Foreskin fibroblast (primary cell): ENCODE measurements around a stretch of chr22.

DNA sequence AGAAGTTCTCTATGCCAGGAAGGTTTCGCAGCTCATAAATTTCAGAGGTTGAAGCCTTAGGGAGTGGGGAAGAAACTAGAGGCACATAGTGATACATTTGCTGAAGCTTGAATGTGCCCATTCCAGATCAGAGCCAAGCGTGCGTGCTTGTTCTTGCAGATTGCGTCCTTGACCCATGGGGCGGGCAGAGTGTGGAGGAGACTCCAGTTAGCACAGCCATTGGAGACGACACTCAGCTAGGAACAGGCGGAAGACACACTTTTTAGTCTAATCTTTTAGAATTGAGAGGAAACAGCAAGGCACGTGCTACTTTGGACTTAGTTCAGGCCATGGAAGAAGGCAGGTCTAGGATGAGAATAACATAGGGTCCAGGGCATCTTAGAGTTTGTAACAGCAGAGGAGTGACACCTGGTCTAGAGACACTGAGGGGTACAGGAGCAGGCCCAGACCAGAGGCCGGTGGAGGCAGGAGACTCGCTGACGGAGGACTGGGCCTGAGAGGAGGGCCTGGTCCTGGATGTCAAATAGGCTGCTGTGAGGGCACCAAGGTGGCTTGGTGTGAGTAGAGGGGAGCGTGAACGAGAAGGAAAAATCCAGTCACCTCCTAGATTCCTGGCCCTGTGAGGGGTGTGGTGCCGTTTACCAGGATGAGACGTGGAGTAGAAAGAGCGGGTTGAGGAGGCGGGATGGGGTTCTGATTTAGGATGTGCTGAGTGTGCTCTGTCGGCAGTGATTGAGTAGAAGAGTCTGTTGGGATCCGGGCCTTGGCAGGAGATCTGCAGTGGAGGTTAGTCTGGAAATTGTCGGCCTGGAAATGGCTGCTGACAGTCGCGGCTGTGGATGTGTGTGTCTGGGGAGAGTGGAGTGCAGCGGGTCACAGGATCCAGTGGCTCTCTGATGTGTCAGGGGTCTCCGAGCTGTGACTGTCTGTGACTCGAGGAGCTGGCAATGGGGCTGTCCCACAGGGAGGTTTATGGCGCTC is 154.7 kb downstream of the TBC1D22A start:
- RRBS, result no CpG with 5 or more reads among the region's 26 CpGs

GRCh38 chr22:46971176-46971919 is 208.9 kb downstream of the TBC1D22A start:
- RRBS, result 84% methylated on average over 4 of the region's 19 CpGs

- RRBS, result no CpG with 5 or more reads among the region's 11 CpGs
These were observed 247.8 kb downstream of the TBC1D22A start for GRCh38 chr22:47010085-47010838.

DNA sequence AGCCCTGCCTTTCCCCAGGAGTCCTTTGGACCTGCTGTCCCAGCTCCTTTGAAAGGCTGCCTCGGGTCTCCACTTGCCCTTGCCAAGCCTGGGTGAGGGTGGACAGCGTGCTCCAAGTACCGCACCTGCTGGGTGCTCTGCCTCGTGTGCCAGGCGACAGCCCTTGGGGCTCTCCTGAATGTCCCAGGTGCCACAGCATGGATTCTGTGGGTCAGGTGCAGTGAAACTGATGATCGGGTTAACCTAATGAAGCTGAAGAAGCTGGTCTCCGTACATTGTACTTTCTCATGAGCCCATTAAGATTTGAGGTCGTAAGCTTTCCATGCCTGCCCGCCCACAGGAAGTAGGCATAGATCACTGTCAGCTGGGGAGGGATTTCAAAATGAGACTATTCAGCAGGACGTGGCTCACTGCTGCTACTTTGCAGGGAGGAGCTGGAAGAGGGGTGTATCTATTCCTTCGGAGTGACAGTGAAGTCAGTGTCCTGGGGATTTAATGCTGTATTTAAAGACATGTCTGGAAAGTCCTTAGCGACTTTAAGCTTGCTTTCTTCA is 281.9 kb downstream of the TBC1D22A start:
- RRBS, result no CpG with 5 or more reads among the region's 12 CpGs

GRCh38 chr22:47080097-47080768 is 317.8 kb downstream of the TBC1D22A start:
- RRBS, result no CpG with 5 or more reads among the region's 5 CpGs

- RRBS, result no CpG with 5 or more reads among the region's 11 CpGs
These were observed 530.1 kb downstream of the TBC1D22A start for GRCh38 chr22:47292526-47292900.

DNA sequence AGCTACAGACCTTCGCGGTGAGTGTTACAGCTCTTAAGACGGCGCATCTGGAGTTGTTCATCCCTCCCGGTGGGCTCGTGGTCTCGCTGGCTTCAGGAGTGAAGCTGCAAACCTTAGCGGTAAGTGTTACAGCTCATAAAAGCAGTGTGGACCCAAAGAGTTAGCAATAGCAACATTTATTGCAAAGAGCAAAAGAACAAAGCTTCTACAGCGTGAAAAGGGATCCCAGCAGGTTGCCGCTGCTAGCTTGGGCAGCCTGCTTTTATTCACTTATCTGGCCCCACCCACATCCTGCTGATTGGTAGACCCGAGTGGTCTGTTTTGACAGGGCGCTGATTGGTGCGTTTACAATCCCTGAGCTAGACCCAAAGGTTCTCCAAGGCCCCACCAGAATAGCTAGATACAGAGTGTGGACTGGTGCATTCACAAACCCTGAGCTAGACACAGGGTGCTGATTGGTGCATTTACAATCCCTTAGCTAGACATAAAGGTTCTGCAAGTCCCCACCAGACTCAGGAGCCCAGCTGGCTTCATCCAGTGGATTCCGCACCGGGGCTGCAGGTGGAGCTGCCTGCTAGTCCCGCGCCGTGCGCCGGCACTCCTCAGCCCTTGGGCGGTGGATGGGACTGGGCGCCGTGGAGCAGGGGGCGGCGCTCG is 725.4 kb downstream of the TBC1D22A start:
- RRBS, result no CpG with 5 or more reads among the region's 26 CpGs

GRCh38 chr22:47883433-47883882 is 605.9 kb upstream of the TAFA5 start:
- RRBS, result no CpG with 5 or more reads among the region's 8 CpGs

GRCh38 chr22:47918478-47919031 is 570.8 kb upstream of the TAFA5 start:
- RRBS, result no CpG with 5 or more reads among the region's 12 CpGs

DNA sequence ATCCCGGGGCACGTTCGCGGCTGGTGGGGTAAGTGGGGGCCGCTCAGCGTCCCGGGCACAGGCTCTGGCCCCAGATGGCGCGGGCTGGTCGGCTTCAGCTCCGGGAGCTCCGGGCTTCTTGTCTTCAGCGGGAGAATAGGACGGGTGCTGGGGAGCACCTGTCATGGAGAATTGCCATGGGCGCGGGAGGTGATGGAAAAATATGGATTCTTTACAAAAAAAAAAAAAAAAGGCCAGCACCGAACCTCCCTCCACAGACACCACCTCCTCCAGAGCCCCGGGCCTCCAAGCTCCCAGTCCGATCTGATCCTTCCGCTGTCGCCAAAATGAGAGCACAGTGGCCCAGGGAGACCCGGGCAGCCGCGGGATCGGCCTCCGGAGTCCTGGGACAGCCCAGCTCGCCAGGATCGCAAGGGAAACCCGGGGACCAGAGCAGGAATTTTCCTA is 1.2 kb downstream of the TAFA5 start:
- RRBS, result 4% methylated on average over 19 of the region's 29 CpGs

GRCh38 chr22:48517530-48518116 is 28.3 kb downstream of the TAFA5 start:
- RRBS, result 64% methylated on average over 12 of the region's 28 CpGs

GRCh38 chr22:48587685-48588007 is 98.3 kb downstream of the TAFA5 start:
- RRBS, result no CpG with 5 or more reads among the region's 12 CpGs

GRCh38 chr22:49057993-49058205 is 568.5 kb downstream of the TAFA5 start:
- RRBS, result 80% methylated on average over 2 of the region's 6 CpGs

- RRBS, result no CpG with 5 or more reads among the region's 16 CpGs
These were observed 630.3 kb downstream of the TAFA5 start for GRCh38 chr22:49119573-49120124.

DNA sequence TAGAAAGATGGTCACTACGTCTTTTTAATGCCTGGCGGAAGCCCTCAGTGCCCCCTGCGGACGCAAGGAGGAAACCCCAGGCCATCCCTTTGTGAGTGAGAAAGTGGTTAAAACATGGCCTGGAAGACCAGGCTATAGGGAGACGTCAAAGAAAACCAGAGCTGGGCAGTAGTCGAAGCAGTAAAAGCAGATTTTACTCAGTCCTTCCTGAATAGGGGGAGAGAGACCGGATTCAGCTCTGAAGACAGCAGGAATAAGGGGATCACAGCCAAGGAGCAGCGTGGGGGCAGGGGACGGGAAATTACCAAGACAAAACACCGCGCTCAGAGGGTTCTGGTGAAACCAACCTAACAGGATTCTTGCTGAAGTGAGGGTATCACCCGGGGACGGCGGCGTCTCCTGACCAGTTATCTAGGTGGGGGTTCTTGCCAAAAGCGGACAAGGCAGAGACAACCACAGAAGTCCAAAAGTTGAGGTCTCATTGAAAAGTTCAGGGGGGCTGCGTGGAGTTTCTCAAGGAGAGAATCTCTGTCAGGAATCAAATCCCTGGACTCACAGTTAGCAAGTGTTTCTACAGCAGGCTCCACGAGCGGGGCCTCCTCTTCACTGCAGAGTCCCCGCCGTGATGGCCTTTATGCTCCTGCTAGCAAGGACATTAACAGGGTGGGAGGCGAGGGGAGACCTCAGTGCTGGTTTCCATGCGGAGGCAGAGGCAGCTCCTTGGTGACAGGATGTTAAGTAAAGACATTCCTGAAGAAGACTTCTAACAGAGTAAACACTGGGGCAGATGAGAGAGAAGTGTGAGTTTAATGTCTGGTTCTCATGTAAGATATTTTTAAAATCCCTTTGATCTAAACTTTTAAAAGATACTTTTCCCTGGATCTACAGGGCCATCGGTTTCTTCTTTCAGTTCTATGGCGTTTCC is 291.0 kb downstream of the BRD1 start:
- RRBS, result no CpG with 5 or more reads among the region's 25 CpGs

DNA sequence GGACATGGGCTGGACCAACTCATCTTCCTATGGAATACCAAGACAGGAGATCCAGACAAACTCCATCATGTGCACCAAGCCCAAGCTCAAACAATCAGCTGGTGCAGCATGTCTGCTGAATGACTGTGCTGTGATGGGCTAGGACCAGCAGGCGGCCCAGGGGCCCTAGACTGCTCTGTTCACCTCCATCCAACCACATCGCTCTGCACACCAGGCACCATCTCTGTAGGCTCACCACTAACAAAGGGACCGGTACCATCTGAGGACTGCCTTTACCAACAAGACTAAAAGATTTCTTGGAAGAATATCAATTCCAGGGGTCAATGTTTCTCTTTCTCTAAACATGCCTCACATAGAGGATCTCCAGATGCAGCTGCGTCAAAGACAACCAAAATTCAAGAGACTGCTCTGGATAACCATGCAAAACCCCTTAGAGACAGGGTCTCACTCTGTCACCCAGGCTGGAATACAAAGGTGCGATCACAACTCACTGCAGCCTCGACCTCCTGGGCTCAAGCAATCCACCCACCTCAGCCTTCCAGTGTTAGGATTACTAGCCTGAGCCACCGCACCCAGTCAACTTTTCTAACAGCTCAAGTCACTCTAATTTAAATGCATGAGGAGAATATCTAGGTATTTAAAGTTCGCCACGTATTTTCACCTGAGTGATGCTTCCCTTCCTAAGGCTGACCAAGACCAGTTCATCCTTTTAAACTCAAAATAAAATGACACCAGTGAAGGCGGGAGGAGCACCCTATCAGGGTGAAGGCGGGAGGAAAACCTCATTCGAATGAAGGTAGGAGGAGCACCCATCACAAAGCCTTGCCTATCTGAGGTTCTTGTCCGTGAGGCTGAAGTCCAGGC is 10.0 kb downstream of the BRD1 start:
- RRBS, result no CpG with 5 or more reads among the region's 13 CpGs

DNA sequence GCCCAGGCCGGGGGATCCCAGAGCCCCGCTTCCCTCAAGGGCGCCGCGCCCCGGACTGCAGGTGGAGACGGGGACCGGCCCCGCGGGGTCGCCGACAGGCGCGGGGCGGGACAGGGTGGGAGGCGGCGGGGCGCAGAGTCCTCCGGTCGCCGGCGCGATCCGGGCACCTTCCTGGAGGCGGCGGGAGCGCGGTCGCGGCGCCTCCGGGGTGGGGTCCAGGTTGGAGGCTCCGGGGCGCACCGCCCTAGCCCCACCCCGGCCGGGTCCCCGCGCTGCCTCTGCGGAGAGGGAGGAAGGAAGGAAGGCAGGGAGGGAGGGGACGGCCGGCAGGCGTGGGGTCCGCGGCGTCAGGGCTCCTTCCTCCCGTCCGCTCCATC is 4.4 kb upstream of the ZBED4 start:
- RRBS, result 2% methylated on average over 37 of the region's 48 CpGs

DNA sequence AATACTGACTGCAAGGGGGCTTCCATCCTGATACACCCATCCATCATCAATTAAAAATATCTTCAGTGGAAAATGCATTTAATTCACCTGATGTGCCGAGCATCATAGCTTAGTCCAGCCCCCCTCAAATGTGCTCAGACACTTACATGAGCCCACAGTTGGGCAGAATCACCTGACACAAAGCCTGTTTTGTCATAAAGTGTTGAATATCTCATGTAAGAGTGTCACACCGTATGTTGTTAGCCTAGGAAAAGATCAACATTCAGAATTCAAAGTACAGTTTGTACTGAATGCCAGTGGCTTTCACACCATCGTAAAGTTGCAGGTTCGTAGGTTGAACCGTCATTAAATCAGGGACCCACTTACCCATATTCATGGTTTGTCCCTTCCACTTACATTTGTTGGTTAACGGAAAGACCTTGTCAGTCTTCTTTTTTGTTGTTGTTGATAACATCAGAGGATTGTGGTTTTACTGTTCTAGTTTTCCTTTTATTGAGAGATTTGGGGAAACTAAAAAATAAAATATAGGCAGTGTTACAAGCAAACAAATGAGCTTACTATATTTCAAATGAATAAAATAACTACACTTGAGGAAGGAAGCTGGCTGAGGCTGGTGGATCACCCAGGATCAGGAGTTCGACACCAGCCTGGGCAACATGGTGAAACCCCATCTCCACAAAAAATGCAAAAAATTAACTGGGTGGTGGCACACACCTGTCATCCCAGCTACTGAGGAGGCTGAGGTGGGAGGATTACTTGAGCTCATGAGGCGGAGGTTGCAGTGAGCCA is 14.3 kb downstream of the ZBED4 start:
- RRBS, result no CpG with 5 or more reads among the region's 8 CpGs

DNA sequence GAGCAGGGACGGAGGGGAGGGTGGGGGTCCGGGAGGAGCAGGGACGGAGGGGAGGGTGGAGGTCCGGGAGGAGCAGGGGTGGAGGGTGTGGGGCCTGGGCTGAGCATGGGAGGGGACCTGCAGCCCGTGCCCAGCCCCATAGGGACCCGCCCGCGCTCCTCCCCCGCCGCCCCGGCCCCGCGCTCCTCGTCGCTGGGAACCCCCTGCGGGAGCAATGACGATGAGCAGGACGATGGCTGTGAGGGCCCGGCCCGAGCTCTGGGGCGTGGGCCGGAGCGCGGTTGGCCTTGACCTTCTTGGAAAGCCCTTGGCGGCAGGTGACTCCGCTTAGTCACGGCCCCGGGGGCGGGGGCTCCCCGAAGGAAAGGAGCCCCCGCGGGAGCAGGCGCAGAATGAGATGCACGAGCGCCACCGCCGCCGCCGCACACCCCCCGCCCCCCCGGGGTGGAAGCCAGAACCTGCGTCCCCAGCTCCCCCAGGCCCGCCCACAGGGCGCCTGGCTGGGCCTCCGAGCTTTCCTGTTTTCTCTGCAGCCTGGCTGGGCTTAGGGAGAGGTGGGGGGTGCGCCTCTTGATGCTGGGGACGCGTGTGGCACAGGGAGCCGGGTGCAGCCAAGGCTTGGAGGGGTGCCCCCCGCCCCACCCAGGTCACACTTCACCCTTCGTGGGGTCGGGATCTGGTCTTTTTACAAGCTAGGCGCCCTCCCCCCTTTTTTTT is 17.7 kb downstream of the CRELD2 start:
- RRBS, result 1% methylated on average over 32 of the region's 53 CpGs

DNA sequence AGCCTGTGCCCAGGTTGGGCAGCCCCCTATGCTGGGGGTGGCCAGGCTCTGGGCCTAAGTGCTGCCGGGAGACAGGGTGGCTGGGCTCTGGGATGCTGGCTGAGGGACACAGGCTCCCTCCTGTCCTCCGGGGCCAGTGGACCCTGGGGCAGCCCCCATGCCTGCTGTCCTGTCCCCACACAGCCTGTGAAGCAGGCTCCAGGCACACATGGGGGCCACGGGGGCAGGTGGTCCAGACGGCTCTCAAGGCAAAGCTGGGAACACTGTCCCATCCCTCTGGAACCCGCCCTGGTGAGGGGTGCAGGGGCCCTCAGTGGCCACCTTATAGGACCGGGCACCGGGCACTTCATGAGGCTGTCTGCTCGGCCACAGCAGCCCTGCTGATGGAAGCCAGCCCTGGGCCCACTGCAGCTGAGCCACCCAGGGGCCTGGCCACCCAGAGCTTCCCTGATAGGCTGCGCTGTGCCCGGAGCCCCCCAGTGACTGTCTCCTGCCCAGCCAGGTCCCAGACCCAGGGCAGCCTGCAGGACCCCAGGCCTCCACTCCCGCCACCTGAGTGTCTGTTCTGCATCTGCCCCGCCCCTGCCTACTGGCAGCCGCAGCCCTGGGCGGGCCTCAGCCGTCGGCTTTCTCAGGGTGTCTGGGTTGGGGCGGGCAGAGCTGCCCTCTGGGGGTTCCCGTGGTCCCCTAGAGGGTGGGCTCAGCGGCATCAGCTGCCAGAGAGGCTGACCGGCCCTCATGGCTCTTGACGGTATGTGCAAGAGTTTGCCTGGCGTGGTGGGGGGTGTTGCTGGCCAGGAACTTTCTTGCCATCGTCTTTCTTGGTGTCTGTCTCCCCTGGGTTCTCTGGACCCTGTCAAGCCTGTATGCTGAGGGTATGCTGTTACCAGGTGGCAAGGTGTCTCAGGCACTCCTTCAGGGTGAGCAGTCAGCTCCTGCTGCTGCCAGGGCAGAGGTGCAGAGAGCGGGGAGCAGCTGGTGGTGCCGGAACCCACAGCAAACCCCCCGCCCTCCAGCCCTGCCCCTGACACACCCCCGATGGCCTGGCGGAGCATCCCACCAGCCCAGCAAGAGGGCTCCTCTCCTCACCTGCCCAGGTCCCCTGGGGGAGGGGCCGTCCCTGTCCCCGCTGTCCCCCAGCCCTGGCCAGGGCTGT is 12.4 kb upstream of the PIM3 start:
- RRBS, result 80% methylated on average over 2 of the region's 30 CpGs